Spinal cord (tissue), 3 donors: Measurements from ENCODE around the genes H2BC11 and ZSCAN12.

DNA sequence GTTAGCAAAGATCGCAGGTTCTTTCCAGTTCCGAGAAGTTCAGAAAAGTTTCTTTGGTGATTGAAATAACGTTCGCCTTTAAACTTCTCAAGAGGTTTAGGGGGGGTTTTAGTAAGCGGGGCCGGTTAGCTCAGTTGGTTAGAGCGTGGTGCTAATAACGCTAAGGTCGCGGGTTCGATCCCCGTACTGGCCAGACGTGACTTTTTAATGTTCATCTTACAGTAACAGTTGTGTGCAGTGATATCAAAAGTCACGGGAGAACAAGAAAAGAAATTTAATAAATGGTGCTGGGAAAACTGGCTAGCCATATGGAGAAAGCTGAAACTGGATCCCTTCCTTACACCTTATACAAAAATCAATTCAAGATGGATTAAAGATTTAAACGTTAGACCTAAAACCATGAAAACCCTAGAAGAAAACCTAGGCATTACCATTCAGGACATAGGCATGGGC lies 96.9 kb upstream of the ZNF322 start:
- PRO-cap, result no peak
- RAMPAGE, long total RNA, result no peak

GRCh38 chr6:26956280-26957265 lies 176.0 kb downstream of the H2BC11 start:
- PRO-cap, result no peak
- RAMPAGE, long total RNA, result no peak

GRCh38 chr6:27092187-27092627 lies 40.4 kb downstream of the H2BC11 start:
- PRO-cap, result no peak
- RAMPAGE, long total RNA, result no peak

- PRO-cap, result no peak
- RAMPAGE, long total RNA, result no peak
Observed at GRCh38 chr6:27114973-27115533, 17.5 kb downstream of the H2BC11 start.

DNA sequence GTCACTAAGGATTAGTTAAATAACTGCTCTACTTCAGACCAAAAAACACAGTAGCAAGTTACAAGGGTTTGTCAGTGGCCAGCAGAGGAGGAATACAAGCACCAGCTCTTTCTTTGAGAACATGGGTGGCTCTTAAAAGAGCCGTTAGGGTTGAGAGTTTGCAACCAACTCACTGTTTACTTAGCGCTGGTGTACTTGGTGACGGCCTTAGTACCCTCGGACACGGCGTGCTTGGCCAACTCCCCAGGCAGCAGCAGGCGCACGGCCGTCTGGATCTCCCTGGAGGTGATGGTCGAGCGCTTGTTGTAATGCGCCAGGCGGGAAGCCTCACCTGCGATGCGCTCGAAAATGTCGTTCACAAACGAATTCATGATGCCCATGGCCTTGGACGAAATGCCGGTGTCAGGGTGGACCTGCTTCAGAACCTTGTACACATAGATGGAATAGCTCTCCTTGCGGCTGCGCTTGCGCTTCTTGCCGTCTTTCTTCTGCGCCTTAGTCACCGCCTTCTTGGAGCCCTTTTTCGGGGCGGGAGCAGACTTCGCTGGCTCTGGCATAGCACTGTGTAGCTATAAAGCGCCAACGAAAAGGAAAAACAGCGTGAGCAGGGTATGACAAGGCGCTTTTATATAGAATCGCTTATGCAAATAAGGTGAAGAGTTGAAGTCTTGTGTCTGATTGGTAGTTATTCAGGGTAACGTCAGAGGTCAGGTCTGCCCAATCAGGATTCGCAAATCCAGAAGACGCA lies at the start of gene H2BC11:
Gene H2BC11, minus strand, starts transcription at position 602 of the 748 bp plus-strand sequence.
- PRO-cap, result no peak
- RAMPAGE, long total RNA, result start-site peak on the minus strand centred at position 604 of the sequence, 6 bp wide, 924 and 1,203 reads in 2 replicates

DNA sequence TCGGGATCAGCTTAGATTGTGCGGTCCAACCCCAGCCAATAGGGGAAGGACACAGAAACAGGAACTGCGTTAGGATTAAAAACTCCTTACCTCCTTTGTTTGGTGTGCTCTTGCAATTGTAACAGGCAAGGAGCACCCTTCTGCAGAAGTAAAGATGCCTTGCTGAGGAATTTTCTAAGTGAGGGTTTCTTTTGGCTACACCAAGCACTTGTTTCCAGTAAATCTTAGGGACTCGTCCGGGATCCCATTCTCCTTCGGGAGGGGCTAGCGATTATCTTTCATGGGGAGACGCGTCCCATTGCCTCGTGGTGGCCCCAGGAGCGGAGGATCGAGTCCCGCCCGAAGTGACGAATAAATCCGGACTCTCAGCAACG lies 31.3 kb downstream of the H2AC12 start:
- PRO-cap, result no peak
- RAMPAGE, long total RNA, result no peak

DNA sequence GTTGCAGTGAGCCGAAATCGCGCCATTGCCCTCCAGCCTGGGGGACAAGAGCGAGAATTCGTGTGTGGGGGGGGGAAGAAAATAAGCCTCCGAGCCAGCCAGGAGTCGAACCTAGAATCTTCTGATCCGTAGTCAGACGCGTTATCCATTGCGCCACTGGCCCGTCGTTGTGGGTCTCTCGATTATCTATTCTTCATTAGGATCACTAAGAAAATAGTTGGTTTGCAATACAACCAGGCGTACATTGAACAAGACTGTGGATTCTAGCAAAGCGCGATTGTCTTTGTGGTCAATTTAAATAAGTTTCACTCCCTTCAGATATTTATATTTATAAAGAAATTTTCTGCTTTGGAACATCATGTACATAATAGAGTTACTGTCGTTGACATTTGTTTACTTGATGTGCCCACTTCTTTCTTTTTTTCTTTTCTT lies 33.7 kb upstream of the PRSS16 start:
- PRO-cap, result no peak
- RAMPAGE, long total RNA, result no peak

DNA sequence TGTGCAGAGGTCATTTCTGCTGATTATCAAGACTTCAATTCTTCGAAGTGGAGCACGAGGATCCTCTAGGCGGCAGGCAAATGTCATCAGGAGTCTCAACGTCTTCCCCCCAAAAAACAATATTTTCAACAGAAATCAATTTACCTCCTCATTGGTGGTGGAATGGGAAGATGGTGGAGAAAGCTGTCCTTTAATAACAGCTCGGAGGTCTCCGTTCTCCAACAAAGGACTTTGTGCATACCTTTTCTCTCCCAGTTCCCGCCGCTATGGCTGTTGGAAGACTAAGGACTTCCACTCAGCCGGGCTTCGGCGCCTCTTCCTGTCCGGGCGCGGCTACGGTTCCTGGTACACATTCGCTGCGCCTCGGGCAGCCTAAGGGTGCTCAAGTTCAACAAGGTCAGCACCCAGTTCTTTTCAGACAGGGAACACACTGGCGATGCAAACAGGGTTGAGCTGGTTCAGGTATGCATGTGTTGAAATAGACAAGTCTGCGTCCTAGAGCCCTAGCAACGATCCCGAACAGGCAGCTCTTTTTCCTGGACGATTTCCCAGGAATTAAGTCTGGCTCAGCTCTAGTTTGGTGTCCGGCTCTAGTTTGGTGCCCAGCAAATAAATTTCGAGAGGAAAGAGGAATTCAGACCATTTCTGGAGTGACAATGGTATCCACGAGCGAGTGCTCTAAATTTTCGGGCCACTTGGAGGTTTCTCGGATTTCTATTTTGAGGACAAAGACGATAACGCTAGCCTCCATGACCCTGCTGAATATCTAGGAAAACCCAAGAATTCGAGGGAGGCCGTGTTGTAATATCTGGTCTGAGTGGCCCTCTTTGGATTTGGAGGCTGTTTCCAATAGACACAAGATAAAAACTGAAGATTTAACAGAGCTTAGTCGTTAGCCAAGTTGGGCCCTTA lies 8.9 kb upstream of the PRSS16 start:
- PRO-cap, result no peak
- RAMPAGE, long total RNA, result no peak

DNA sequence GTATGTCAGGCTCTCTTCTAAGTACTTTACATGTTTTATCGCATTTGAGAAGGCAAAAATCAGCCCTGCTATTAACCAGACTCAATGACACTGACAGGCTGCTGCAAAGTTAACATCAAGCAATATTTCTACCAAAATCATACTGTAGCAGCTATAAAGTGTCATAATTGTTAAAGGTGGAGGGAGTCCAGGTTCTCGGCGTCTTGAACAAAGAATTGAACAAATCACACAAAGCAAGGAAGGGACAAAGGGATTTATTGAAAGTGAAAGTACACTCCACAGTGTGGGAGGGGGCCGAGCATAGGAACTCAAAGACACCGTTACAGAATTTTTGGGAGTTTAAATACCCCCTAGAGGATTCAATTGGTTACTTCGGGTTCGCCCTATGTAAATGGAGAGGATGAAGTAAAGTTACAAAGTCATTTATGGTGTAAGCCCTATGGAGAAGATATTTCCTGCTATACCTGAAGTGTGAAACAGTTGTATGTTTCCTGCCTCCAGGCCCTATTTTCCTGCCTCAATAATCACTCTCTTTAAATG lies 12.9 kb upstream of the ZNF391 start:
- PRO-cap, result no peak
- RAMPAGE, long total RNA, result no peak

DNA sequence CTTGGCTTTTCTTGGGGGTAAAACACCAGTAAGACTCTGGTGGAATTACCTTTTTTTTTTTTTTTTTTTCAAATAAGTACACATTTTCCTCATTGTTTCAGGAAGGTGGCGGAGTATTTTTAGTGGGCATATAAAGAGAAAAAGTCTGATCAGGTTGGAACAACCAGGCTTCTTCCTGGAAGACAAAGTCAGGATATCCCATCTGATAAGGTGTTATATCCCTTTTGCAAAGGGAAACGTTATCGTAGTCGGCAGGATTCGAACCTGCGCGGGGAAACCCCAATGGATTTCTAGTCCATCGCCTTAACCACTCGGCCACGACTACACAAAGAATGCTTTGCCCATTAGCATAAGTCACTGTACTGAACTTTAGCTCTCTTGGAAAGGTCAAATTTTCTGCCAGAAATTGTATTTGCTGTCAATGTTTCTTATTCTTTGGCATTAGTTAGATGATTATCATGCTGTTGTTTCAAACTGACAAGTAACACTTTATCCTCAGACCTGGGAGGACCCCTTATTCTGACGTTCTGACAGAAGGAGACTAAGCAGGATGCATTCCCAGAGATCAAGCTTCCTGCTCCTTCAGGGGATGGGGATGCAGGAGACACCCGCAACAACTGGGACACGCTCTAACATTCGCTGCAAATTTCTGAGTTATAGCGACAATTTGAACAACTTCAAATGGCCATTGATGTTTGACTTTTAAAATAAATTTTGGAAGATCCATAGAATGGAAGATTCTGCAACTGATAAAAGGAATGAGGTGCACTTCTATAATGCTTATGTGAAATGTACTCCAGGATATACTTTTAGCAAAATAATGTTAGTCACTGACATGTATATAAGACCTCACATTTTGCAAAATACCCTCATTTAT lies 68.9 kb upstream of the ZNF184 start:
- PRO-cap, result no peak
- RAMPAGE, long total RNA, result no peak

DNA sequence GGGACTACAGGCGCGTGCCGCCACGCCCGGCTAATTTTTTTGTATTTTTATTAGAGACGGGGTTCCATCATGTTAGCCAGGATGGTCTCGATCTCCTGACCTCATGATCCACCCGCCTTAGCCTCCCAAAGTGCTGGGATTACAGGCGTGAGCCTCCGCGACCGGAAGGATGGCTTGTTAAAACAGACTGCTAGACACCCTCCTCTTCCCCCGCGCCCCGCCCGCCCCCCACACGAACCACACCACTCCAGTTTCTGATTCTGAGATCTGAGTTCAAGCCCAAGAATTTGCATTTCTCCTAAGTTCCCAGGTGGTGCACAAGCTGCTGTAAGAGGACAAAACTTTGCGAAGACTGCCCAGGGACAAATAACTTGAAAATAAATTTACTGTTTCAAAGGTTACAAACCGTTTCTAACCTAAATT lies 71.3 kb upstream of the ZNF184 start:
- PRO-cap, result no peak
- RAMPAGE, long total RNA, result no peak

- PRO-cap, result no peak
- RAMPAGE, long total RNA, result no peak
Observed at GRCh38 chr6:27617067-27617635, 144.2 kb upstream of the ZNF184 start.

DNA sequence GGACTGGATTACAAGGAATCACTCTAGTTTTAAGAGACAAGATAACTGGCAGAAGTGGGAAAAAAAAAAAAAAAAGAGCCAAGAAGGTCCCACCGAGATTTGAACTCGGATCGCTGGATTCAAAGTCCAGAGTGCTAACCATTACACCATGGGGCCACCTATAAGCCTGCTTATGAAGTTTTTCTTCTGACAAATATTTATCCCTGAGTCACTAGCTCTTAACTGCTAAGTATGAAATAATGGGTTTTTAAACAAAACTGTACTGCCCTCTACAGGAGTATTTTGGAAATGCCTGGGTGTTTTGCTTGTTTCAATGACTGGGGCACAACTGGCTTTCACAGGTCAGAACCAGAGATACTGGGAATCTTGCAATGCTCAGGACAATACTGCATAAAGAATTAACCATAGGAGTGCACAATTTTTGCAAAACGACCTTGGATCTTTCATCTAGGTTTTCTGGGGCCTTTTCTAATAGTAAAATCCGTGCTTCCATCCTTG lies 11.9 kb downstream of the H2BC13 start:
- PRO-cap, result no peak
- RAMPAGE, long total RNA, result no peak

DNA sequence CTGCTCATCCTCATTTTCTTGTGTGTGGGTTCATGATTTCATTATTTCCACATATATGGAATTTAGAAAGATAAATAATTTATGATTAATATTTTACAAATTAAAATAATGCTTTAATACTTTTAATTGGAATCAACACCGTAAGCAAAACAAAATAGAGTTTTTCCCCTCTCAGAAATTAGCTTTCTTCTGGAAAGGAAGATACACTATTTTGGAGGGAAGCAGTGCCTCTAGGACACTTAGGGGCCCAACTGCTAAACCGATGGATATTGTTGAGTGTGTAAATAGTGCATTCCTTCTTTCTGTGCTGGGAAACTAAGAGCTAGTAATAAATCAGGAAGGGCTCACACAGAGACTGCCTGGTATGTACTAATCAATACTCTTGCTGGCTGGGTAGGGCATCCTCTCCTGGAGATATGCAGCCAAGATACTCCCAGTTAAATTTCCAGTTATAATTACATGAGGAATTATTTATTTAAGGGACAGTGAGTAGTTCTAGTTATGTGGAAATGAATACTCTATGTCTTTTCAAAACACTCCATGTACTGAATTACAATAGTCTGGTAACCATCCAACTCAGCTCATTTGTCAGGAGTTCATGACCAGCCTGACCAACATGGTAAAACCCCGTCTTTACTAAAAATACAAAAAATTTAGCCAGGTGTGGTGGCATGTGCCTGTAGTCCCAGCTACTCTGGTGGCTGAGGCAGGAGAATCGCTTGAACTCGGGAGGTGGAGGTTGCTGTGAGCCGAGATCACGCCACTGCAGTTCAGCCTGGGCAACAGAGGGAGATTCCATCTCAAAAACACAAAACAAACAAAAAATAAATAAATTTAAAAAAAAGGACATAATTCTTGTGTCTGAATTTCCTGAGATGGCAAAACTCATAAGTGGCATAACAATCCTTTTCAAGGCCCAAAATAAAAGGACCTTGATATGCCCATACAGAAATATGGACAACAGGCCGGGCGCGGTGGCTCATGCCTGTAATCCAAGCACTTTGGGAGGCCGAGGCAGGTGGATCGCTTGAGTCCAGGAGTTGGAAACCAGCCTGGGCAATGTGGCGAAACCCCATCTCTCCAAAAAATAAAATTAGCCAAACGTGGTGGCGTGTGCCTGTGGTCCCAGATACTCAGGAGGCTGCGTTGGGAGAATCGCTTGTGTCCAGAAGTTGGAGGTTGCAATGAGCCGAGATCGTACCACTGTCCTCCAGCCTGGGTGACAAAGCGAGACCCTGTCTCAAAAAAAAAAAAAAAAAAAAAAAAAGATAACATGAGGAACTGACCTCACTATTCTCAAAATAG lies 2.2 kb downstream of the H2AC14 start:
- PRO-cap, result no peak
- RAMPAGE, long total RNA, result no peak

- PRO-cap, result no peak
- RAMPAGE, long total RNA, result no peak
Observed at GRCh38 chr6:27866505-27866912, 879 bp downstream of the H1-5 start.

DNA sequence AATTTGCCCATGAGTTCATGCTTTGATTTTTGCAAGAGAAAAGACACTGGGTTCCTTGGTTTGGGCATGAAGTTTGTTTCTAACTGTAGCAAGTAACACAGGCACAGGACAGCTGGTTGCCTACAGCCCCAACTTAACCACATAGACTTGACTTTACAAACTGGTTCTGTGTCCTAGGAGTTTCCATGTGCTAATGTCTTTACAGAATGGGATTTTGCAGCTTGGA lies 485 bp upstream of the H1-5 start:
- PRO-cap, result no peak
- RAMPAGE, long total RNA, result no peak

GRCh38 chr6:28002991-28003744 lies 46.1 kb downstream of the OR2B6 start:
- PRO-cap, result no peak
- RAMPAGE, long total RNA, result no peak

GRCh38 chr6:28090816-28091276 lies 10.5 kb downstream of the ZNF165 start:
- PRO-cap, result no peak
- RAMPAGE, long total RNA, result no peak

GRCh38 chr6:28161109-28162097 lies 19.7 kb downstream of the ZKSCAN8 start:
- PRO-cap, result no peak
- RAMPAGE, long total RNA, result no peak

GRCh38 chr6:28399502-28400271 lies at the start of gene ZSCAN12:
TSS of gene ZSCAN12 (minus strand) at chr6:28399747.
- PRO-cap, result no peak
- RAMPAGE, long total RNA, result no peak